AG10803 (cell line): ENCODE results near the gene WSCD2.

- RRBS: no CpG with 5 or more reads among the region's 7 CpGs
Observed at GRCh38 chr12:106321245-106321943, 18.9 kb downstream of the TCP11L2 start.

DNA sequence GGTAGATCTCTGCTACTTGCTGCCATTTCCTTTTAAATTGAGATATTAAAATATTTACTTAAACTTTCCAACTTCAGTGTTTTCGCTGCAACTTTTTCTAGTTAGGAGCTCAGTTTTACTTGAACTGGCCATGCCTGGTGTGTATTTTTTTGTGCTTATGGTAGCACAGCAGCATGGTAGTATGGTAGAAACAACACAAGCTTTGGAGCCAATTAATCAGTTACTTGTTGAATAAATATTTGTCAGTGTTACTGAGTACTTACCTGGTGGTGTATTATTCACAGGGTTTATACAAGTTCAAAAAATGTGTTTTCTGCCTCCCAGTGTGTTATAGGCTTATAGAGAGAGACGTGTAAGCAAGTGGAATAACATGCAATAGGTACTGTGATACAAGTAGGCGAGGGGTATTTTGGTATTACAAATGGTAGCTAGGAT lies 3.0 kb downstream of the POLR3B start:
- RRBS: no CpG with 5 or more reads among the region's 3 CpGs

DNA sequence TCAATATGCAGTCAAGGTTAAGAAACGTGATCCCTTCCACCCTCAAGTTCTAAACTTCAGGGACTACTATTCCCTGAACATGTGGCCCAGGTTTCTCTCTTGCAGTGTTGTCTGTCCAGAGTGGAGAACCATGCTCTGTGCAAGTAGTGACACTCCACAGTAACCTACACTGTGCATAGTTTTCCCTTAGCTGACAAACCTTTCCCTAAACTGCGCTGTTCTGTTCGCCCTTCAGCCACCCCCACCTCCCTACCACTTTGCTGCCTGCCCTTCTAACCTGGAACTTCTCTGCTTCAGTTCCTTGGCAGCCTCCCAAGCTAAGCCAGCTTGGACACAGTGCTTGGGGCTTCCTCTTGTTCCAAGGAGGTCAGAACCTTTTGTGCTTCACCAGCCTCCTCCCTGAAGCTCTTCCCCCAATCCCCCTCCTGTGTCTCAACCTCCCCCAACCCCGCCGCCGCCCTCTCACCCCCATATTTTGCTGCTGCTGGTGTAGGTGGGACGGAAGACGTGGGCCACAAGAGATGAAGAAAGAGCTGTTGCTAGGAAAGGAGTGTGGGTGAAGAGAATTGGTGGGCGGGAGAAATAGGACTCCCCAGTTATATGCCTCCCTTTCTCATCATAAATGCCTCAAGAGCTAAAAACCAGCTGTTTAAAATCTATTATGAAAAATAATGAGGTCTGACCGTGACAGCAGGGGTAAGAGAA lies 8.1 kb upstream of the RIC8B start:
- RRBS: no CpG with 5 or more reads among the region's 10 CpGs

DNA sequence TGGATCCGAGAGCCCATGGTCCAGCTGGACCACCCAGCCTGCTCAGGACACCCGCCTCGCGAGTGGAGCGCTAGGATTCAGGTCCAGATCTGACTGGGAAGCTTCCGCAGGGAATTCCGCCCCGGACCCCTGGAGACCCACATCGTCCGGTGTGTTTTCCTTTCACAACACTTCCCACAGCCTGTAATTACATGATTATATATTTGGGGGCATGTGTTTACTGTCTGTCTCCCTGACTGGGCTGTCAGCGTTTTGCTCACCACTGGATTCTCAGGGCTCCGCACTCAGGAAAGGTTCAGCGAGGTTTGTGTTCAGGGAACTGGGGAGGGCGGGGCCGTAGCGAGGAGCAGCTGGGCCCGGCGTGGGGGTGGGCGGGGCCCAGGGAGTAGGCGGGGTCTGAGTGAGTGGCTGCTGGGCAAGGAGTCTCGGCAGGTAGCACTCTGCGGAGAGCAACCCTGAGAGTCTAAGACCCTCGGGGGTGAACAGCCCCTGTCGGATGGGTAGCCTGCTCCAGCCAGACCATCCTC lies 52.2 kb upstream of the TMEM263 start:
- RRBS: no CpG with 5 or more reads among the region's 24 CpGs

GRCh38 chr12:107392819-107393292 lies 74.6 kb downstream of the ABTB3 start:
- RRBS: no CpG with 5 or more reads among the region's 9 CpGs

- RRBS: no CpG with 5 or more reads among the region's 10 CpGs
Observed at GRCh38 chr12:107634520-107634994, 51.0 kb upstream of the PWP1 start.

GRCh38 chr12:107731022-107732348 lies 29.5 kb downstream of the PRDM4 start:
- RRBS: no CpG with 5 or more reads among the region's 11 CpGs

GRCh38 chr12:107843257-107843654 lies 68.8 kb downstream of the ASCL4 start:
- RRBS: no CpG with 5 or more reads among the region's 16 CpGs

DNA sequence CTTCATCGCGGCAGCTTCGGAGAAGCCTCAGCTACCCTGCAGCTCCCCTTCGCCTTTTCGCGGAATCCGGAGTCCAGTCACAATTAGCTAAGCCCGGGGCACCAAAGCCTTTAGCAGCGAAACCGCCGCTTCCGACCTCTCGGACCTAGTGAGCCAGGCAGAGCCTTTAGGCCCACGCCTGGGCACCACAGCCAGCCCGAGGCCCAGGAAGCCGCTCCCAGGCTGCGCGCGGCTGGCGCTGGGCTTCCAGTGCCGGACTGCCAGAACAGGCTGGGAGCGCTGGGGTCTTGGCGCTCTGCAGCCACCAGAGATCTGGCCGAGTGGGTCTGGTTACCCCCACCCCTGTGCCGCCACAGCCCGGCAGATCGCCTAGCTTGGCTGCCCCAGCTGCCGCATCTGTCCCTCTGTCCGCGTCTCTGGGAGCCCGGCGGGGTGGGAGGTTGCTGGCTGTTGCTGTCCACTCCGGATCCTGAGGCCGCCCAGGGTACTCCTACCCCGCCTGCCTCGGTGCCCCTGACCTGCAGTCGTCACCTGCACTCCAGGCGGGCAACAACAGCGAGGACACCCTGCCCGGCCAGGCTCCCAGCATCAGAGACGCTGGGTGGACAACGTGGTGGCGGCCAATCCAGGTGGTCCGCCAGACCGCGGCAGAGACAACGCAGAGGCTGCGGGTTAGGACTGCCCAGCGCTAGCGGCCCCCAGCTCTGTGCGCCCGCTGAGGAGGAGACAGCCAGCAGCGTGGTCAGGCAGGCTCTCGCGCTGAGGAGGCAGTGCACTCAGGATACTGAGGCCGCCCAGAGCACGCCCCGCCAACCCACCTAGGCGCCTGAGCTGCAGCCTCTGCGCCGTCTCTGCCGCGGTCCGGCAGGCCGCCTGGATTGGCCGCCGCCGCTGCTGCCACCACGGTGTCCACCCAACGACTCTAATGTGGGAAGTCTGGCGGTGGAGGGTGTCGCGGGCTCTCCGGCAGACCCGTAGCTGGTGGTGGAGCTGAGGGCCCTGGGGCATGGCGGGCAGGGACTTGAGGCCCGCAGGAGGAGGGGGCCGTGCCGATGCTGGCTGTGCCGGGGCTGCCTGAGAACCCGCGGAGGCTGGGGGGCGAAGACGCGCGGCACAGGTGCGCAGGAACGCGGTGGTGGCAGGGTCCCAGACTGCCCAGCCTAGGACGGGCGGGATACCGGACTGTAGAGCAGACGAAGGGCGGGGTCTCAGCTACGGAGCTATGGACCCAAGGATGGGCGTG lies 69.6 kb downstream of the ASCL4 start:
- RRBS: 3% methylated on average over 36 of the region's 96 CpGs

GRCh38 chr12:108128912-108129933 lies at the start of gene WSCD2:
TSS of gene WSCD2 (plus strand) at chr12:108129288.
- RRBS: 2% methylated on average over 33 of the region's 89 CpGs

DNA sequence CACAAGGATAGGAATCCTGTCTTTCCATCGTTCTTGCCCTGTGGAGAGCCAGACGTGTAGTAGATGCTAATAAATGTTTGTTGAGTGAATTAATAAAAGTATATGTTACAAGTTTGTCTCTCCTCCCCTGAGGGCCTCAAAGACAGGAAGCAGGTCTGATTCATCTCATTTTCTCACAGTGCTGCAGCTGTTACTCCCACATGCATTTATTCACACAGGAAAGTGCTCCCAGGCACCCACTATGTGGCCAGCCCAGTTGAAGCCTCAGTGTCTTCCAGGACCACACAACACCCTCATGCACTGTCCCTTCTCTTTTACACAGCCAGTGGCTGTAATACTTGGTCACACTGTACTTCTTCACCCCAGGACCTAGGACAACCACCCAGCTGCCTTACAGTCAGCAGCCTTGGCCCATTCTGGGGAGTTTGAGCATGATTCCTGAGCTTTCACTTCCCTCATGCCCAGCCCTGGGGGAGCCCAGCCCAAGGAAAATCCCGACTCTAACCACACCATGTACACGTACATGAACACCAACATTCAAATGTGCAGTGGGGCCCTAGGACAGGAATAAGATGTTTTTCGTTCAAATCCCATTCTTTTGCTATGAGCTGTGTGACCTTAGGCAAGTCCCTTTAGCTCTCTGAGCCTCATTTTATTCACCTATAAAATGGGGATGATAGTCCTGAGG lies 4.8 kb downstream of the CMKLR1 start:
- RRBS: no CpG with 5 or more reads among the region's 5 CpGs

DNA sequence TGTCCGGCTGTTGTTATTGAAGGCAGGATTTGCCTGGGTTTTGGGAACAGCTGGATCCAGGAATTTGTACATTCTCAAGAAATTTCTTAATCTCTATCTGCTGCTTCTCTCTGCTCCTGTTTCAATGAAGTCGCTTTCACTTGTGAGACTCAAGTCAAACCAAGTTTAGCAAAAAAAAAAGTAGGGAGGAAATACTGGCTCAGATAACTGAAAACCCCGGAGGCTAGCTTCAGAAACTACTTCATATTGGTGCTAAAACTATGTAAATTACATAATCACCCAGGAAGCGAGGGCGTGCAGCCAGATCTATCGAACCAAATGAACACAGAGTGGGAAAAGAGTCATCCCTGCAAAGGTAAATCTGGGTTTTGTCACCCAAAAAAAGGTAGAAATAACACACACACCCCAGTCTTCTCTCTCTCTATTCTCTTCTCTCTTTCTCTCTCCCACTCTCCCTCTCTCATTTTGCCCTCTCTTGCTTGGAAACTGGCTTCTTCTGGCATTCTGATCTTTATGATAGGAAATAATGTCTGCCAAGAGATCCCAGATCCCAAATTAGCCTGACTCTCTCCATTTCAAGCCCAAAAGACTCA lies 68.2 kb upstream of the FICD start:
- RRBS: no CpG with 5 or more reads among the region's 6 CpGs

- RRBS: no CpG with 5 or more reads among the region's 3 CpGs
Observed at GRCh38 chr12:108658532-108658968, 24.9 kb upstream of the SELPLG start.

- RRBS: no CpG with 5 or more reads among the region's 6 CpGs
Observed at GRCh38 chr12:108678131-108678466, 44.4 kb upstream of the SELPLG start.

GRCh38 chr12:108691463-108692417 lies 39.6 kb downstream of the CORO1C start:
- RRBS: 2% methylated on average over 4 of the region's 15 CpGs

DNA sequence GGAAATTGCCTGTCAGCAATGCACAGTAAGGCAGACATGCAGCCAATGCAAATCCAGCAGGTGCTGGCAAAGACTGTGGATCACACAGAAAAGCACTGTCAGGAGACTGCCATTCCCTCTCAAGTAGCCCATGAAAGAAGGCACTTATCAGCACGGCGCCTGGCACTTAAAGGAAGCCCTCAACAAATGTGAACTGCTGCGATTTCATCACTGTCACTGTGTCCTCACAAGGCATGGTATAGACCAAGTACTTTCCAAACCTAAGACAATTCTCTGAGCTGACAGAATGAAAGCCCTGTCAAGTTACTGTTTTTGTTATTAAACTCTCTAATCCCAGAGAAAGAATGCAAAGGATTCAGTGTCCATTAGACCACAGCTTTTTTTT lies 38.9 kb downstream of the CORO1C start:
- RRBS: no CpG with 5 or more reads among the region's 3 CpGs

GRCh38 chr12:108812116-108812861 lies 45.1 kb downstream of the SSH1 start:
- RRBS: no CpG with 5 or more reads among the region's 12 CpGs

GRCh38 chr12:108966568-108966782 lies 54.4 kb downstream of the SVOP start:
- RRBS: no CpG with 5 or more reads among the region's 2 CpGs

- RRBS: no CpG with 5 or more reads among the region's 15 CpGs
Observed at GRCh38 chr12:109085680-109086379, 7.4 kb downstream of the ALKBH2 start.

- RRBS: no CpG with 5 or more reads among the region's 5 CpGs
Observed at GRCh38 chr12:109098823-109099073, 1.4 kb downstream of the UNG start.